Bronchial lymph node (tissue), 1 donor: ENCODE data around the gene ACTR8.

- PRO-cap: bidirectional peak, plus-strand start at chr3:53255222, minus-strand start at chr3:53254989
Measured at GRCh38 chr3:53254206-53255378, 1.2 kb downstream of the TKT start.

- PRO-cap: no peak
Measured at GRCh38 chr3:53494757-53494878, 207 bp downstream of the CACNA1D start.

DNA sequence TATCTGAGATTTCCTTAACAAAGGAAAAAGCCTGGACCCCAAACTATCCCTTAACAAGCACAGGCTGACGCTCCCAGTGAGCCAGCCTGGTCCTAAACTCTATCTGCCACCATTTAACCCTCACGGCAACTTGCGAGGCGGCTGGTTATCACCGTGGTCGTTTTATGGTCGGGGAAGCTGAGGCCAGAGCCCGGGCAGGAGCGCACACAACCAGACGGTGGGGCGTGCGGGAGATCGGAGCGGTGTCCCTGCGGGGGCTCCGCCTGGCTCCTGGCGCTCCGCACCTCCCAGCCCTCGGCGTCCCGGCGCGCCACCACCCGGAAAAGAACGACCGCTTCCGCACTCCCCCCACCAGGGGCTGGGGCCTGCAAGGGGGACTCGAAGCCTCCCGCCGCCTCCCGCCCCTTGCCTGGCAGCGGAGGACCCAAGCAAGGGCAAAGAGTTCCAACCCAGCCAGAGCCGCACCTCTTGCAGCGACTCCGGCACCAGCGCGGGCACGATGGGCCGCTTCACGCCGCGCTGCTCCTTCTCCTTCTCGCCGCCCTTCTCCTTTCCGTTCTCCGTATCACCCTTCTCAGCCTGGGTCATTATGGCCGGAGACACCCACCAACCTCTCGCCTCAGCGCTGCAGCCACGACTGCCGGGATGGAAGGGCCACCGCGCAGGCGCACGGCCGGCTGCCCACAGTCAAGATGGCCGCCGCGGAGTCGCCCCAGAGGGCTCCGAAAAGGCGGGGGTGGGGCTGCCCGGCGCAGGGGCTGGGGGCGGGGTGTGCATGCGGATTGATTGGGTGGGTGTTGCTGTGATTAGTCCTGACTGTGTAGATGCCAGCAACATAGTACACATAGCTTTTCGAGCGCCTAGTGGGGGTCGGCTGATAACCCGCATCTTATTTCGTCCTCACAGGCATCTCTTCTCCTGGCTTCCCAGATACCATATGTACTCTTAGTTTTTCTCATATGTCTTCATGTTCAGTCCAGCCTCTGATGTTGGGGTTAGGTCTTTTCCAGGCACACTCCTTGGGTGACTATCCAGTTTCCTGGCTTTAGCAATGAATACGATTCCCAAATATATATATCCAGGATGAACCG is at the start of gene ACTR8:
ACTR8 (minus strand) TSS at position 639 of the 1,091 bp plus-strand sequence.
- PRO-cap: bidirectional peak, plus-strand start at position 809 of the sequence, minus-strand start at position 639 of the sequence

DNA sequence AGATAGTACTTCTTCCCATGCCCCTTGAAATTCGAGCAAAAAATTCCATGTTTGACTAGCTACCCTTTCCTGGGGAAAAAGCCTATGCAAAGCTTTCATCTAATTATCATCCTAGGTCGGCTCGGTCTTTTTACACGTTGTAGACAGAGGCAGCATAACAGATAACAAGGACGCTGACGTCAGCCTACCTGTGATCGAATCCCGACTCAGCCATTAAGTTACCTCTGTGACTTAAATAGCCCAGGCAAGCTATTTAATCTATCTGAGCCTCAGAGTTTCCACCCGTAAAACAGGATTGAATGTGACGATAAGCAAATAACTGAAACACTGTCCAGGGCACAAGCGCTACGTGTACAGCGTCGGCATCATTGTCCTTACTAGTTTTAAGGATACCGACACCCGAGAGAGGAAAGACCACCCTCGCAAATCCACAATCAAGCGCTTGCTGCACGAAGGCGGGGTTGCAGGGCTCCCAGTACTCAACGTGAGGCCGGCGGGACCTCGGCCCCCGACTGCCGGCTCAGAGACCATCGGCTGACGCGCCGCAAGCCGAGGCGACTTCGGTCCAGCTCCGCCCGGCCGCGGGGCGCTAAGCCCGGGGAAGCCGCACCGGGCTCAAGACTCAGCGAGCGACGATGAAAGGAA is 468 bp downstream of the SELENOK start:
- PRO-cap: no peak

- PRO-cap: no peak
Measured at GRCh38 chr3:54123283-54124176, 1.2 kb downstream of the CACNA2D3 start.

DNA sequence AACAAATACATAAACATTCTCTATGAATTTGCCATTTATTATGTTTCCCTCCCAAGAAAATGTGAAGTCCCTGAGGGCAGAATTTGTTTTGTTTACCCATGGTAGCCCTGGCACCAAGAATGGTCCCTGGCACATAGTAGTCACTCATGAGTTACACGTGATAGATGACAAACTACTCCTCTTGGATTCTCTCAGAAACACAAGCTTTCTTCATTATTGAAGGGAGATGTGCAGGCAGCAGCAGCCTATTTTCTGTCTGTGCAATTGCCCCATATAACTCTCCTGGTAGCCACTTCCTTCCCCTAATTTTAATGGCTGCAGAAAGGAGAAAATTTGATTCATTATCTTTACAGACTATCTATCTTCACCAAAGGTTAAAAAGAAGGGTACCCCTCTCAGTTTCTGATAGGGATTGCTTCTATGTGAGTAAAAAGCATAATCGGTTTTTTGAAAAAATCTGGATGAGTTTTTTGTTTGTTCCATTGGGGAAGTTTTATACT is 179.9 kb downstream of the LRTM1 start:
- PRO-cap: no peak

DNA sequence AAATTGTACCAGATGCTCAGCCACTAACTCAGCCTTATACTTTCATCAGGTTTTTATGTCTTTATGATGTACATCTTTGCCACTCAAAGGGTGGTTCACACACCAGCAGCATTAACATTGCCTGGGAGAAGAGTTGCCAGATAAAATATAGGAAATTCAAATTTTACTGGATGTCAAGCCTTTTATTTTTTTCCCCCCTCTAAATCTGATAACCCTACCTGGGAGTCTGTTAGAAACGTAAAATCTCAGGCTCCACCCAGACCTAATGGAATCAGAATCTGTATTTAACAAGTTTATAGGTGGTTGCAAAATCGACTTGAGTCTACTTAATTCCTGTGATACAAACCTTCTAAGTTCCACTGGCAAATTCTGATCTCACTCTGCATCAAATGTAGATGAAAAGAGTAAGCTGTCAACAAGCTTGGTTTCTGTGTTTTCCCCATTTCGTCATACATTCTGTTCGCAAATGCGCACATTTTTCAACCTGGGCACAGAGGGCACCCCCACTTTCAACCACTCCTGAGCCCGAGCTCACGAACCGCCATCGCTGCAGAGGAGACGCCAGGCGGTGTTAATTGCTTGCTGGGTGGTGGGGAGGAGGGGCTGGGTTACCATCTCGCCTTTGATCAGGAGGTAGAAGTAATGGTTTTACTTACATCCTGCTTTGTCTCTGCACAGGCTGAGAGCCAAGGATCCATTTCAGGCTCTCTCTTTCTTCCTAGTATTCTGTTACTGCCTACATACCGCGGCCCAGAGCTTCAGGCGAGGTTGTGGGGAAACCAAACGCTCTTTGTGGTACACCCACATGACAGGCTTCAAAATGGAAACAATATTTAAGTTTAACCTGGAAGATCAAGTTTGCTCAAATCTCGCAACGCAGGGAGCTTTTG is 177.1 kb upstream of the WNT5A start:
- PRO-cap: unidirectional peak, plus-strand start at position 209 of the sequence

DNA sequence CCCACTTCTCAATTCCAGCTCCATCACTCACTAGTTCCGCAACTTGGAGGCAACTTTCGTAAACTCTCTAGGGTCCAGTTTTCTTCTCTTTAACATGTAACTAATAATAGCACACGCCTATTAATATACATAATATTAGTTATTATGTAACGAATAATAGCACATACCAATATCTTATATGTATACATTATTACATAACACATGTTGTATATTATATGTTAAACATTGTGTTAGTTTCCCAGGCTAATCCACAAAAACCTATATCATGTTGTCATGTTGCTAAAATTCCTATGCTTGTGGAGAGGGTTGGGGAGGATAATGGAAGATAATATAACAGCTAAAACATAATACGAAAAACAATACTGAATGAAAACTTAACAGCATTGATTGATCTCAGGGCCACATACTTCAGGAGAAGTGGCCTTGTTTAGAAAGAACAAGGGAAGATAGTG is 179.7 kb upstream of the WNT5A start:
- PRO-cap: no peak

DNA sequence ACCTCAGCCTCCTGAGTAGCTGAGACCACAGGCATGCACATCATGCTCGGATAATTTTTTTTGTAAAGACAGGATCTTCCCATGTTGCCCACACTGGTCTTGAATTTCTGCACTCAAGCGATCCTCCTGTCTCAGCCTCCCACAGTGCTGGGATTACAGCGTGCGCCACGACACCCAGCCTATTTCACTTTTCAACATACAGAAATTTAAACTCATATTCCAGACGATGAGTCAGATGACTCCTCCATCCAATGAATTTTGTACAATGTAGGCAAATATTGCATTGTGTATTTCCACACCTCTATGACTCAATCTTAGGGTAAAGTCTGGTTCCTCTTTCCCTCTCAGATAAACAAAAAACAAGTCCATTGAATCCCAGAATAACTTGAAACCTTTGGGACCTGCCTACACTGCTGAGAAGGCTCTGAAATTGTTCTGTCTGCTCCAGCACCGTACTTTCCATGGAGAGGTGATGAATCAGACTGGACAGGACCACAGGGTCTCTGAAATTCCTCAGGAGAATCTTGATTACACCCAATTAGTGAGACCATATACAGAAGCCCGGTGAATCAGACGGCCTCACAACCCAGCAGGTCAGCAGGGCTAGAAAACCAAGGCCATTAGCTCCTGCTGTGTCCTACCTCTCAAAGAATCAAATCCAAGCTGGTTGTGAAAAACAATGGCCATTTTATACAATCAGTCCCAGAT is 112.7 kb downstream of the ERC2 start:
- PRO-cap: no peak

DNA sequence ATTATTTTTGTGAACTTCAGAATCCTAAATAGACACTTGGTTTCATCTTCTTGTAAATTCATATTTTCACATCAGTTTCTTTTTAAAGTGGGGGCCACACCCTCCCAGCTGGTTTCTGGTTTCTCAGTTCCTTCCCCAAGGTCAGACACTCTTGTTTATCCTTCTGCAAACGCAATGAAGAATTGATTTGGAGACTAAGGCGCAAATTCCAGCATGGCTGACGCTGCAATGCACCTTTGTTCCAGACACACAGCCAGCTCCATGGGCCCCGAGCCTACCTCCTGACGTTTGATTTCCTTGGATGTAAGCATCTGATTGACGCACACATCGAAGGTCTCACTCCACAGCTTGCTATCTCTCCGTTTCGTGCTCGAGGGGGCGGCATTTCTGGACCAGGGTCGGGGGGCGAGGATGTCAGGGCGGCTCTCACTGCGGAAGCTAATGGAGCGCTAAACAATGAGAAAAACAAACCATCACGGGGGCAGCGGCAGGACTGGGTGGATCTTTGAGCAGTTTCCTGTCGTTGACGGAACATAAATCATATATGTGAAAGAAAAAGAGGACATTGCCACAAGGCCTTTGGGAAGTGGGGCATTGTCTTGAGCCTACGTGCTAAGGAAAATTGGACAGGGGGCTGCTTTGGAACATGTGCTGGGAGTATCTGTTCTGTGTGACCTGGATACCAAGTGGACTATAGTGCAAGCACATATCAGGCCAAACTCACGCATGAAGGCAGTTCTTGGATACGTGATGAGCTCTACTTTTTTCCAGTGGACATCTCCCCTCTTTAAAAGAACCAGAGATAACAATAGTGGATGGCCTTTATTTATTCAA is 46.8 kb downstream of the ARHGEF3 start:
- PRO-cap: bidirectional peak, plus-strand start at position 174 of the sequence, minus-strand start at position 145 of the sequence; bidirectional peak, plus-strand start at position 573 of the sequence, minus-strand start at position 440 of the sequence

DNA sequence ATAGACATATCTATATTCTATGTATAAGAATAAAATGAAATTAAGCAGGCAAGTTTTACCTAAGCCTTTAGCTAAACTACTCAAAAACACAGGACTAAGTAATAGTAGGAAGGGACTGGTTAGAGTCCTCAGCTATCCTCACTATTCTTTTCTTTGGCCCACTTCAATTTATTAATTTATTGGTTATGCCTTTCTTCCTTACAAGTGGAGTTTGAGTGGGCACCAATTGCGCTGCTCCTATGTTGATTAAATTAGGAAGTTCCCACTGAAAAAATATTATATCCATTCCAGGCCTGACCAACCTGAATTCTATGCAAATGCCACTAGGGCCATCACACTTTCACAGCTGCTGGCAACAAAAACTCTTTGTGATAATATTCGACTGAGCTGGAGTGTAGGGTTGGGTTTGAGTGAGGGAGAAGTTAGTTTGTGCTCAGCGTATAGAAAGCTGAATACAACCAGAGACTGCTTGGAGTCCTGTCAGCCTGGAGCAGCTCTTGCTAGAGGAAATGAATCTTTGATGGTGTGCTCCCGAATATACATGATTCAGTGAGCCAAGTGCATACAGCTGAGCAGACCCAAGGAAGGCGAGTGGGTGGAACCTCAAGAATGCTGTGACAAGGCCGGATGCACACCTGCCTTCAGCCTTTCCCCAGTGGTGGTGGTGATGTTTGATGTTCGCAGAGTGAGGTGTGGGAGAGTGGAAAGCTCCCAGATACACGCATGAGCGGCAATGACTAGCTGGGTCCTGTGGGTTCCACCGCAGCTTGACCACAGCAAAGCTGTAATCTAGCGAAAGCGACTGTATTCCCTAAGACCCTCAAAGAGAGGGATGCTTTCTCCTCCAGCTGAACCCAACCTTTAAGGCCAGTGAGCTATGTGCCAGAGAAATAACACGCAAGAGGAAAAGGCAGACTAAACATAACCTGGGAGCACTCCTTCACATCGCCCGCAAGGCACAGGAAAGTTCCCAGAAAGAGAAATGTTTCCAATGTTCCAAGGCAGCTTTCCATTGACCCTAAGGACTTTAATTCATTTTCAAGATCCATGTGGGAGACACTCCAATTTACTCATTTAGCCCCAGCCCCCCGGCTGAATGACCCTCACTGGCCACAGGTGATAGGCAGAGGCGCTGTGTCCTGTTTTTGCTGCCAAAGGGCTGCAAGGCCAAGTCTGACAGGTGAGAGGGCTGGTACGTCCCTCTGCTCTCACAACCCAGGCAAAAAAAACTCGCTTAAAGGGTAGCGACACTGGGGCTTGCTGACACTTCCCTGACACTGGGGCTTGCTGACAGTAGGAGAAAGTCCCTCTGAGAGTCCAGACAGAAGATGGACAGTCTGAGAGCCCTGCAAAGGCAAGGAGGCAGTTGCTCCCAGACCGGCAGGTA is 1.2 kb downstream of the ARHGEF3 start:
- PRO-cap: bidirectional peak, plus-strand start at position 683 of the sequence, minus-strand start at position 548 of the sequence

DNA sequence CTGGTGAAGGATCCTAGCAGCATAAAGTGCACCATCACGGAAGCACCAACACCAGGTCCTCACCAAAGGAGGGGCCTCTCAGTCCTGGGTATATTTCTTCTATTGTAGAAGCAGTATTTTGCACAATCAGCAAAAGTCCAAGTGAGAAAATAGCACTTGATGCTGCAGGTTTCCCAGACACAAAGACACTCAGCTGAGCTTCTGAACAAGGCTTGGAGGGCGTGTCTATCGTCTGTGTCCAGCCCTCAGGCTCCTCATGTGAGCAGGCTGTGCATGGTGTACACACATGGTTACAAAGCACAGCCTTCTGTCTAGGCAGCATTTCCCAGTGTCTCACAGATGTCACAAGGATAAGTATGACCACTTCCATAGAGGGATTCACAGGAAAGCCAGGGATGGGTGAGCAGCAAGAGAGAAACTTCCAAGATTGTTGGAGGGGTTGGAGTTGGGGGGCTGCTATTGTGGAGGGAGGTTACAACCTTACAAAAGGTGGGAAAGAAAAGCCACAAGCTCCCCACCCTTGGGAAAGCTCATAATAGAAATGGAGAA is 98.2 kb upstream of the SPATA12 start:
- PRO-cap: no peak

- PRO-cap: no peak
Measured at GRCh38 chr3:56976584-56977742, 83.5 kb upstream of the SPATA12 start.

DNA sequence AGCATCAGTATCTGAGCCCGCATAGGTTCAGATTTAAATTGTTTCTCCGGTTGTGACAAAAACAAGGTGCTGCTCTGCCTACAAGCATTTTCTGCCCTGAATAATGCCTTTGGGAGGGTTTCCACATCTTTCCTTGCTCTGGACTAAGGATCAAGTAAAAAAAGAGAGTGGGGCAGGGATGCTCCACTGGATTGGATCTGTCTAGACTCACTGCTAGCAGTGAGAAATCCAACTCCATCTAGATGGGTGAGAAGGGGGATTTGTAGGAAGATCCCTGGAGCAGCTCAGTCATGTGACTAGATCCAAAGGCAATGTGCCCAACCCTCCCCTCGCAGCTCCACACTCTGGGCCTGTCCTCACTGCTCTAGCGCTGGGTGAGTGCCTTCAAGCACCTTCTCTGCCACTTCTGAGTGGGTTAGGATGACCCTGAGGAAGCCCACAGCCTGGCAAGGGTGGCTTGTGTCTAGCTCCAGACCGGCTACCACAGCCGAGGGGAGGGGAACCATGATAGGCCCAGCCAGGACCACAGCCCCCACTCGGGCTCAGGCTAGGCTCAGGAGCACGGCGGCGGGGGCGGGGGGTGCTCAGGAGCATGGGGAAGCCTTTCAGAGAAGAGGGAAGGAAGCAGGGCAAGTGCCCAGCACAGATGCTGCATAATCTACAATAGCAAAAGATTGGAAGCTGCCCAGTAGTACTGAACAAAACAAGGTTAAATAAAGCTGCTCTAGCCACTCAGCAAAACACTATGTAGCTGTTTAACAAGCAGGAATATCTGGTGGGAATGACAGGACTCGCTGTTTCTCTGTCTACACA is 1.6 kb downstream of the SPATA12 start:
- PRO-cap: unidirectional peak, minus-strand start at position 335 of the sequence

DNA sequence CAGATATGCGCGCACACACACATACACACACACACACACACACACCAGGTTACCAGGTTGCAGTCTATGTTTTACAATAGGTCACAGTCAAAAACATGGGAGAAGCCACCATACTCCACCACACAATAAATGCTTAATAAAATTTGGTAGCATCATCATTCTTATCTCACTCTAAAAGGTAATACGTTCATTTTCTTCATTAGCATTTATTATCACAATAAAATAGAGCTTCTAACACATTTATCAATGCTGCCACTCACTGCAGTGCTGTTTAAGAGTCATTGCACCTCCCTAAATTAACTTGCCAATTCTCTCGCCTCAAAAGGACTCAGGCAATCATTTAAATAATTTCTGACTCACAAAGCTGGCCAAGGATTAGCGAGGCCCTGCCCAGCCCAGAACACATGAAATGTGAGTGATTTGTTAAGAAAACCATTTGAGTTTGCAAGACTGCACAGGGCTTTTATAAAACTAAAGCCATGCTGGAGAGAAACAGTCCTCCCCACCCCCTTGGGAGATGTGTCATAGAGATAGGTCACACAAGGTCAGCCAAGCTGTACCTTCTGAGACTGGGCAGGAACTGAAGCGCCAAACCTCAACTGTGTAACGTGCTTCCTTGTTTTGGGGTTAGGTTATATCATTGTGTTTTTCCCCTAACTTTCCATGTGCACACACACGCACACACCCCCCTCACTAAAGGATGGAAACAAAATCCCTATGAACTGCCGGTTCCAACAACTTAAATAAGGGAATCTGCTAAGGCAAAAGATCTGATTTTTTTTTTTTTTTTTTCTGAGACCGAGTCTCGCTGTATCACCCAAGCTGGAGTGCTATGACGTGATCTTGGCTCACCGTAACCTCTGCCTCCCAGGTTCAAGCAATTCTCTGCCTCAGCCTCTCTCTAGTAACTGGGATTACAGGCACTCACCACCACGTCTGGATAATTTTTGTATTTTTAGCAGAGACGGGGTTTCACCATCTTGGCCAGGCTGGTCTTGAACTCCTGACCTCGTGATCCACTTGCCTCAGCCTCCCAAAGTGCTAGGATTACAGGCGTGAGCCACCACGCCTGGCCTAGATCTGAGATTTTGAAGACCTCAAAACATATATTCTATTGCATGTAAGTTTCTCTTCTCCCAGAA is 8.1 kb downstream of the SPATA12 start:
- PRO-cap: unidirectional peak, plus-strand start at position 435 of the sequence

GRCh38 chr3:57252480-57252792 is 24.9 kb downstream of the APPL1 start:
- PRO-cap: no peak

DNA sequence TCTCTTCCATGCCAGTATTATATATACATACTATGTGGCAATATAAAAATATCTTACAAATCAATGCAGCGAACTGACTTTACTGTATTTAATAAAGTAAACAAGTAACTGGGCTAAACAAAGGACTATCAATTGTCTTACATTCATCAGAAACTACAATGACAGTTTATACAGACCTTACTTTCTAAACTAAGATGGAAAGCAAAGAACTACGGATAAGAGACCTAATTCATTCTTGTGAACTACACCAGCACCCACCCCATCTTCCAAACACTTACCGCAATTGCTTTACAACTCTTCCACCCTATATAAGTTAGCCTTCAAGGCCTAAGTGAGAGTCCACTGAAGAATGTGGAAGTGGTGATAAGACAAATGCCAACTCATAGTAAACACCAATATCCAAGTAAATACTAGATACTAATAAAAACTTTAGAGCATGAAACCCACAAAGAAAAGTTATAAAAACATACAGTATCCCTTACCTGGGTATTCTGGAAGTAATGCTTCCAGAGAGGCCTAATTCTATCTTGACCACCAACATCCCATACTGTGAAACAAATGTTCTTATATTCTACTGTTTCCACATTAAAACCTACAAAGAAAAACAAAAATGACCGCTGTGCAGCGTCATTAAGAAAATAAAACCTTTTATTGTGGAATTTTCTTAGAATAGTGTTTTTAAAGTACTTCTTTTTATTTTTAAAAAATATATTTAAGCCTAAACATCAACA is 13.6 kb downstream of the ARF4 start:
- PRO-cap: no peak

GRCh38 chr3:57769973-57770863 is 14.1 kb downstream of the SLMAP start:
- PRO-cap: no peak

DNA sequence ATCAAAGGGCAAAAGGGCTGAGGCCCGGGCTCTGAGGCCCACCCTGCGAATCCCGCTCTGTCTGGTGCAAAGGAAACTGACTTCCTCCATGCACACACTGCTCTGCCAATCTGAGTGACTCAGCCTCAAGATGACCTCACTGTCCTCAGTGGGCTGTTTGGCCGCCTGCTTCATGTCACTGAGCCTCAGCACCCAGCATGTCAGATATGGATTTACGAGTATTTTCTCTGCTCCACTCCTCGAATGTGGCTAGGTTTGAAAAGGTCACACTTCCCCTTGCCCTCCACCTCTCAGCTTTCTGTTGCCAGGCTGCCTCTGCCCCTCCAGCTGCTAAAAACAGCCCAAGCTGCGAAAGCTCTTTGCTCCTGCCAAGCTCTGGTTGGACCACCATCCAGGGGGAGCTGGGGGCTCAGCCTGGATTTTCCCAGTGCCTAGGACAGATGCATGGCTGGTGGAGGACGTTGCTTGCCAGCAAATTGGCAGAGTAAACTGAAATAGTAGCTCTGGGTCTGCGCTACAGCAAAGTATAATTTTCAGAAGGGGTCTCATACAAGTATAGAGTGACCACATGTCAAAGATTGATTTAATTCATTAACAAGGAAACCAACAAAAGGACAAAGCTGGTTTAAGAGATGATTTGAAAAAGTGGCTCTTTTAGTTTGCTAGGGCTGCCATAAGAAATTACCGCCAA is 56.6 kb upstream of the FLNB start:
- PRO-cap: unidirectional peak, minus-strand start at position 54 of the sequence; unidirectional peak, minus-strand start at position 63 of the sequence

DNA sequence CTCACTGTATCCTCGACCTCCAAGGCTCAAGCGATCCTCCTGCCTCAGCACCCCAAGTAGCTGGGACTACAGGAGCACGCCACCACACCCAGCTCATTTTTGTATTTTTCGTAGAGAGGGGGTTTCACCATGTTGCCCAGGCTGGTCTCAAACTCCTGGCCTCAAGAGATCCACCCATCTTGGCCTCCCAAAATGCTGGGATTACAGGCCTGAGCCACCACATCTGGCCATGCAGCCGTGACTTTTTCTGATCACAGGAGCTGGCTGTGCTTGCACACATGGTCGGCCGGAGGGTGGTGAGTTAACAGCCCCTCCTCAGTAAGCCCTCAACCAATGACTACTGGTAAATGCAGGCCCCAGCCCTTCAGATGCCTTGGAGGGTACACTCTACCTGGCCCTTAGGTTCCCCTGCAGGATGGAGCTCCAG is 25.0 kb upstream of the FLNB start:
- PRO-cap: no peak